Skin of body (tissue), 2 donors: ENCODE measurements around the genes RAB33A, ENOX2 and MBNL3.

GRCh38 chrX:129931325-129931557 lies 25.3 kb downstream of the UTP14A start:
- RAMPAGE, long total RNA: no peak

GRCh38 chrX:129932038-129932618 lies 26.2 kb downstream of the UTP14A start:
- RAMPAGE, long total RNA: no peak

DNA sequence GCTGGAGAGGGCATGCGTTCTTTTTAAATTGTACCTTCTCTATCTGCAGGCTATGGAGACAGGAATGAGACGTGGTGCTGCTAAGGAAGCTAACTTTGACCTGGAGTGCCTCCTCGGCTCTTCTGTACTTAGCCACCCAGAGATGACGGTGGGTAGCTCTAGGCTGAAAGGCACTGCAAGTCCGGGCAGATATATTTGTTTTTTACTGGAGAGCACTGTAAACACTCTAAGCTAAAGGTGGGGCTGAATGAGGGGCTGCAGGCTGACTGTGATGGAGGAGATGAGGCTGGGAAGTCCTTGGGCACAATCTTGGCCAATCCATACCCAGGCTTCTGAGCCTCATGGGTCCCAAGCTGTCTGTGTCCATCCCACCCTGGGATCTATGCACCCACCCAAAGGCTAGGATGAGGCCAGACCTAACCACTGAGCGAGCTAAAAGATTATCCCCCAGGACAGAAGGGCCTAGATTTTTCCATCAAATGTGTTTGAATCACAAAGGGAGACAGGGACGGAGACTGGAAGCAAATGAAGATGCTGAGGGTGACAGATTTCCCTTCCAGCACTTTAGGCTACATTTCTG lies 12.0 kb downstream of the ELF4 start:
- RAMPAGE, long total RNA: no peak

DNA sequence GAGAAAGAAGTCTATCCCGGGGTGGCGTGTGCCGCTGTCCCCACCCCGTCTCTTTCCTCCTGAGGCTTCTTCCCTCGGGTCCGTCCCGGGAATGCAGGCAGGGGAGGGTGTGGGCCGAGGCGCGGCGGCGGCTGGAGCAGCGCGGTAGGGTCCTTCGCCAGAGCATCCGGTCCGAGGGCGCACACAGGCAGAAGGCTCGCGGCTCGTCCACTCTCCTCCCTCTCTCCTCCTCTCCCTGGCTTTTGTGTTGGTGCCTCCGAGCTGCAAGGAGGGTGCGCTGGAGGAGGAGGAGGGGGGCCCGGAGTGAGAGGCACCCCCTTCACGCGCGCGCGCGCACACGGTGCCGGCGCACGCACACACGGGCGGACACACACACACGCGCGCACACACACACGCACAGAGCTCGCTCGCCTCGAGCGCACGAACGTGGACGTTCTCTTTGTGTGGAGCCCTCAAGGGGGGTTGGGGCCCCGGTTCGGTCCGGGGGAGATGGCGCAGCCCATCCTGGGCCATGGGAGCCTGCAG lies at the start of gene RAB33A:
Gene RAB33A (plus strand): TSS at position 389 of the 525 bp plus-strand sequence.
- RAMPAGE, long total RNA: no peak

DNA sequence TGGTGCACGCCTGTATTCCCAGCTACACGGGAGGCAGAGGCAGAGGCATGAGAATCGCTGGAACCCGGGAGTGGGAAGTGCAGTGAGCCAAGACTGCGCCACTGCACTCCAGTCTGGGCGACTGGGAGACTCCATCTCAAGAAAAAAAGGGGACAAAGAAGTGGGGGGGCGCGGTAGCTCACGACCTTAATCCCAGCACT lies 12.3 kb downstream of the ZNF280C start:
- RAMPAGE, long total RNA: no peak

DNA sequence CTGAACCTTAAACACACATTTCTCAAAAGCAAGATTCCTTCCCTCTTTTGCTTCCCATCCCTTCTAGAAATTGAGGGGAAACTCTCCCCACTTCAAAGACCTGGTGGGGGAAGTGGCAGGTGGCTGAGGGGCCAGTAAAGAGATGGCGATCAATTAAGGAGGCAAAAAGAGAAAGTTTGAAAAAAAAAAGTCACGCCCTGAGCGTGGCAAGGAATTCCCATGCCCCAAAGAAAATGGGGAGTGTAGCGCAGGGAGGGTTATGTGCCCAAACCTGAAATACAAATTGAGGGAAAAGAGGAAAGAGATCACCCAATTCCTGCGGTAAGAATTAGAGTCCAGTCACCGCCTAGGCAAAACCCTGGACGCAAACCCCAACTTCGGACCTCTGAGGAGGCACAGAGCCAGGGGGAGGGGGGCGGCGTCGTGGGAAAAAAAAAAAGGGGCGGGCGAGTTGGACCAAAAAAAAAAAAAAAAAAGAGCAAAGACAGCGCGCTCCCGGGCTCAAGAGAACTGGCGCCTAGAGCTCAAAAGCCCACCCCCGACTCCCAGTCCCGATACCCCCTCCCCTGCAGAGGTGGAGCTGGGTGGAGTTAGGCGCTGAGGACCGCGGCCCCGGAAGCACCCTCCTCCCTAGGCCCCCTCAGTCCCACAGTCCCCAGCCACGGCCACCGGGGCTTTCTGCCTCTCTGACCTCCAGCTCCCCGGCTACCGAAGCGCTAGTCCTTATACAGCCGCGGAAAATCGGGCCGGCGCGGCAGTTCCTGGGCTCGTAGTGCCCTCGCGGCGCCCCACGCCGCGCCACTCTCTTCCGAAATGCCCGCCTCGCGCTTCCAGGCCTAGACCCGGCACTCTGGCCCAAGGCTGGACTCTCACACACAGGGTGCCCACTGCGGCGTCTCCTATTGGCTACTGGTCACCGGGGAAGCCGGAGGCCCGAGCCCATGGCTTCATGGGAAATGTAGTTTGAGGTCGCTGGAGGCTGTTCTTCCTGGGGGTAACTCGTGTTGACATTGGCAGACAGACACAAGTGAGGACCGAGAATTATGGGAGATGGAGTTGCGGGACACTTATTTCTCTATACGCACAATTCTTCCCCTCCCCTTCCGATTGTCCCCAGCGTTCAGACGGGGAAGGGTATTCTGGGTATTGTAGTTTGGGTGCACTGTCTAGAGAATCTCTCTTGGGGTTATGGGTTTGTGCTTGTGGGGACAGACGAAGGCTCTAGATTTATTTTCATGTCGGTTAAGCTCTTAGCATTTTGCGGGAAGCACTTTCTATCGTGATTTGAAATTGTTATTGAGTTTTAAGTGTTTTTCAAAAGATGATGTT lies at the start of gene ENOX2:
Gene ENOX2 (minus strand): TSS at position 852 of the 1,329 bp plus-strand sequence.
- RAMPAGE, long total RNA: no peak

GRCh38 chrX:131704217-131704905 lies 160.5 kb downstream of the OR13H1 start:
- RAMPAGE, long total RNA: no peak

DNA sequence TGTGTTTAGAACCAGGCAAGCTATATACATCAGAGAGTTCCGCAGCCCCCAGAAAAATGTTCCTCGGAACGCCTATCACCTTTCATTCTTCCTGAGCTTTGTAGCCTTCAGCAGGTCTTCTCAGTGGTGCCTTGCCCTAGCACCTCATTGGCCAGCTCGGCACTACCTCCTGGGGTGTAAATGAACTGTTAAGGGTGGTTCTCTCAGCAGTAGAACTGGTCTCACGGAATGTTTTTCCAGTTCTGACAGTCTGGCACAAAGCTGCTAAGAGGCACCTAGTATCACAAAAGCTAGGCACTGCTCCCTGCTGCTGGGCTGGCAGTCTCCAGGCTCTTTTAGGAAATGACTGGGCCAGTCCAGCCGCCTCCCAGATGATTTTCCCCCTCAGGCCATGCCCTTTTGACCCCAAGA lies 8.1 kb downstream of the FRMD7 start:
- RAMPAGE, long total RNA: no peak

GRCh38 chrX:132216404-132216707 lies 2.9 kb downstream of the RAP2C start:
- RAMPAGE, long total RNA: no peak

GRCh38 chrX:132488589-132489214 lies at the start of gene MBNL3:
MBNL3 (minus strand) TSS chrX:132489038.
- RAMPAGE, long total RNA: no peak

- RAMPAGE, long total RNA: no peak
These were observed 80.7 kb upstream of the GPC4 start for GRCh38 chrX:133496048-133496336.

DNA sequence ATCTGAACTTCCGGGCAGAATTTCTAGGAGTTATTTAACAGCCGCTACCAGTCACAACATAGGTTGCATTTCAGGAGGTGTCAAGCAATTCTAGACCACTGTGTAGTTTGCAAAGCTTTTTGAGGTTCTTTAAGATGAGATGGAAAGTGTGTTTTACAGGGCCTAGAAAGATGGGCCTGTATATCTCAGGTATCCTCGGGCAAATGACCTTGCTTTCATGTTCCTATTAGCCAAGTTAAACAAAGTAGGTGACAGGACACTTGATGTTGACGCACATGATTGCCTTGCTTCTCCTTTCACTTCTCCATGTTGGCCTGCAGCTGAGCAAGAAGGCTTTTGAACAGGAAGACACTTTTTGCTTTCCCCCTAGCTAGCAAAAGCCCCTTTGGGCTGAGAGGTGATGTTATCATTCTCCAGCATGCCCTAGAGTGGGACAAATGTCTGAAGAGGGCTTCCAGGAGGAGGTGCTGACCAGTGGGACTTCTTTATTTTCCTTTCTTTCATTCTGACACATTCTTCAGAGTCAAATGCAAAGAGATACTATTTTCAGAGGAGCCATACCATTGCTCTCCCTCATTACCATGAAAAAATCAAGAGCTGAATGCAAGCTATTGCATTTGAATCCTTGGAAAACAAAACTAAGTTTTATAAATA lies 202.1 kb downstream of the GPC3 start:
- RAMPAGE, long total RNA: no peak

- RAMPAGE, long total RNA: no peak
These were observed 60.2 kb downstream of the HPRT1 start for GRCh38 chrX:134520124-134520552.

GRCh38 chrX:134793784-134794459 lies 3.1 kb downstream of the PABIR2 start:
- RAMPAGE, long total RNA: no peak

GRCh38 chrX:135295379-135296187 lies 13.7 kb upstream of the ETDC start:
- RAMPAGE, long total RNA: no peak

DNA sequence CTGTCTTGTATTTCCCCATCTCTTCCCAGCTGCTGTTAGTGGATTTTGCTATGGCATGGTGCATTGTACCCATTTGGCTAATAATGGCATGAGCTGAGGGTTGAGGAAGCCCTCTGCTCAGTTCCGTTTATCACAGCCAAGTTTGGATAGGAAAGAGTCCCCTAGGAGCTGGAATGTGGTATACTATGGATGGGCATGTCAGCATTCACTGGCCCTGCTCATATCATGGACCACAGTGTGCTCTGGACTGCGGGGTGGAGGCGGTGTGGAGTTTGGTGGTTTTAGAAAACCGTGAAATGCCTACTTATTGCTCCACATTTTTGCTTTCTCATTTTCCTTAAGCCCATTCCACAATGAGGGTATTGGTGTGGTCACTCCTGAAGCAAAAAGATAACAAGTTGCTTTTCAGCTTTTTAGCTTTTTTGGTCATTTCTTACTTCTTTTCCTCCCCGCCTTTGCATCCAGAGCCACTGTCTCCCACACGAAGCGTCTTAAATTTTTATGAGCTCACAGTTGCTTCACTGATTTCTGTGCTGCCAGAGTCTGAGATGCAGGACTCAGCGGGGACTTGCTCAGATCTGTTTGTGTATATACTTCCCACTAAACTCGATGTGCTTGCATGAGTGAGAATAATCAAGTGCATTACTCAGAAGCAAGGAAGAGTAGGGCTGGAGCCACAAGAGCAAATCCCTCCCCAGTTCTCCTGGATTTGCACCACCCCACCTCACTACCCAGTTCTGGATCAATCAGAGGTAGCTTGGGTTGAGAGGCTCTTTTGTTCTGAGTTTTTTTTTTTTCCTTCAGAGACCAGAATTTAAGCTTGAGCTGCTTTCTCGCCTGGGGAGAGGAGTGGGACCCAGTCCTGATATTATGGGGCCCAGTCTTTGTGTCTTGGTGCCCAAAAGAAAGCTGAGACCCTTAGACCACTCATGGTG lies 81.8 kb downstream of the SLC9A6 start:
- RAMPAGE, long total RNA: no peak

- RAMPAGE, long total RNA: no peak
These were observed 47.8 kb upstream of the FHL1 start for GRCh38 chrX:136149063-136149442.

DNA sequence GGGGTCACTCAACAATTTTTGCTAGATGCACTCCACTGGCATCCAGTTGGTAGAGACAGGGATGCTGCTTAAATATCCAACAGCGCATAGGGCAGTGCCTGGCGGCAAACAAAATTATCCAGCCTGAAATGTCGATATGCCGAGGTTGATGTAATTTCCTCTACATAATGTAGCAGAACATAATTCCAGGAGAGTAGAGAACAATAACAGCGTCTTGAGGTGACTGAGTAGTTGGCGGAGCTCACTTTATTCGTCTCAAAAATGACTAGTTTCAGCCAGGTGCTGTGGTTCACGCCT lies 45.7 kb upstream of the FHL1 start:
- RAMPAGE, long total RNA: no peak

GRCh38 chrX:136212258-136212920 lies 15.5 kb downstream of the FHL1 start:
- RAMPAGE, long total RNA: no peak

DNA sequence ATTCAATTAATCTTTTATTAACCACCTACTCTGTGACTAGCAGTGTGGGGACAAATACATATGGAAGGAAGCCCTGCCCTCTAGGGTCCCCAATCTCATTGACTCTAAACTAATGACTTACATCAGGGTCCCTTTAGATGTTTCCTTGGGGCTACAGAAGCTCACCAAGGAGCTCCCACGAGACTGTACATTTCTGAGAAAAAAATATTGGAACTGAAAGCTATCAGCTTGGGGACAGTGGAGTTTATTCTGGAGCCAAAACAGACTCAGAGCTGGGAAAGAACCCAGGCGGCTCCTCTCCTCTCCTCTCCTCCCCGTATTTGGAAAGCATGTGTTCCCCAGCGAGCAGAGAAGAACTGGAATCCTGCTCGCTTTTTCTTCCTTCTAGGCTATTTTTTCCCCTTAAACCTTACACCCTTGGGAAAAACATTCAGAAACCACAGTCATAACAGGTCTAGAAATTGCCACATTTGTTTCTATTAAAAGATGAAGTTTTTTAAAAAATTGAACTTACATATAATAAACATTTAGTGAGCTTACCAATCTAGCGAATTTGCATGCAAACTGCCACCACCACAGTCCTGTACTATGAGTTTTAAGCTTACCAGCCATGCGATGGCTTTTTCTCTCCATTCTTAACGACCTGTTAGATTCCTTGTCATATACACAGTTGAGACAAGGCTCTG lies 4.4 kb upstream of the MAP7D3 start:
- RAMPAGE, long total RNA: no peak